Placental epithelial cell (primary cell): ENCODE data around the gene GLRX.

- CAGE, long polyA plus RNA, result no peak
Observed at GRCh38 chr5:95821813-95823098, at the start of gene GLRX. GLRX (minus strand) TSS chr5:95822726.

GRCh38 chr5:95862624-95863835 is 40.5 kb upstream of the GLRX start:
- CAGE, long polyA plus RNA, result no peak

- CAGE, long polyA plus RNA, result no peak
Observed at GRCh38 chr5:95899805-95900243, 61.8 kb downstream of the ELL2 start.

GRCh38 chr5:95925206-95926423 is 36.0 kb downstream of the ELL2 start:
- CAGE, long polyA plus RNA, result no peak

GRCh38 chr5:95935489-95936211 is 26.0 kb downstream of the ELL2 start:
- CAGE, long polyA plus RNA, result no peak

- CAGE, long polyA plus RNA, result no peak
Observed at GRCh38 chr5:95940532-95941505, 20.8 kb downstream of the ELL2 start.

DNA sequence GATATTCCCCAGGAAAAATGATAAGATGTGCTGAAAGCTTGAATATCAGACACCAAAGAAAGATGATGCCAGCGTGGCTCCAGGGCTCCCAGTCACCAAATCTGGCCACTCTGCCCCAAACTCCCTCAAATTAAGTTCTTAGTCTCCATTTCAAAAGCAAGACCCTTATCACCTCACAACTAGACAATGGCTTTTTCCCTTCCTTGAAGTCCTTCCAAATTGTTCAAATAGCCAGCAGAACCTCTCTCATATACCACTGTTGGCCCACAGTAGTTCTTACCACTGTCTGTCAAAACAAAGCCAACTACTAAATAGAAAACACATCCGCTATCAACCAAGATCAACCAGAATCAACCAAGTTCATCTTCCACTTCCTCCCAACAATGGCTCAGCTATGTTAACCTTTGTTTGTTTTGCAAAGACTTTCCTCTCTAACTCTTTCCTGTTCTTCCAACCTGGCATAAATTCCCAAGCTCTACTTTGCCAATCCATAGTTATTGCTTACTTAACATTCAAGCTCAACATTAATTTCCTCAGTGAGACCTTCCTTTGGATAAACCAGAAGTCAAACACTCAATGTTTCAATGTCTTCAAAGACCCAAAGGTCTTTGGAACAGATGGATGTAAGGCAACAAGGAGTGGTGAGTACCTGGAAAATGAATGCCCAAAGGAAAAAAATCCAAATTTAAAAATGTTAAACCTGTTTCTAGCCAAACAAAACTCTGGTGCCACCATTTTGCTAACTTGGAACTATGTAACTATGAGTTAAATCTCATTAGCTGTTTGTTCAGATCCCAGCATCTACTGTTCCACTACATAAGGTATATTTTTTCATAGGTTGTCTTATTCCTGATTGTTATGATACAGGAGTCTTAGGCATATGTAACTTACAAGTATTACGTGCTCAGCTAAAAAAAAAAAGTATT is 15.1 kb downstream of the ELL2 start:
- CAGE, long polyA plus RNA, result no peak

DNA sequence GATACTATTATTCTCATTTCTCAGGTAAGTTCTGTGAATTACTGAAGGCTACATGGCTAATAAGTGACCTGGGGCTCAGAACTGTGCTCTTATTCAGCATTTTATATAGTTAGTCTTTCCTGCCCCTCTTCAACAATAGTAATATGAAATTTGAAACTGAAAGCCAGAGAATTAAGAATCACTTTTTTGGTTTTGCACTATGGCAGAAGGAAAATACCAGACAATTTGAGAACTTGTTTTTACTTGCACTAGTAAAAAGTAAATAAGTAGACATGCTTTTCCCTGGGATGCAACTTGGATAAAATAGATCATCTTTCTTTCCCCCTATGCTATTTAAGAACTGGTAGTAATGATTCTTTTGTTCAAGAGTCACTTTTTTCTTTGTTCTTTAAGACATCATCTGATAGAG is 11.7 kb downstream of the ELL2 start:
- CAGE, long polyA plus RNA, result no peak

GRCh38 chr5:96177047-96177852 is 215.6 kb upstream of the ELL2 start:
- CAGE, long polyA plus RNA, result no peak

DNA sequence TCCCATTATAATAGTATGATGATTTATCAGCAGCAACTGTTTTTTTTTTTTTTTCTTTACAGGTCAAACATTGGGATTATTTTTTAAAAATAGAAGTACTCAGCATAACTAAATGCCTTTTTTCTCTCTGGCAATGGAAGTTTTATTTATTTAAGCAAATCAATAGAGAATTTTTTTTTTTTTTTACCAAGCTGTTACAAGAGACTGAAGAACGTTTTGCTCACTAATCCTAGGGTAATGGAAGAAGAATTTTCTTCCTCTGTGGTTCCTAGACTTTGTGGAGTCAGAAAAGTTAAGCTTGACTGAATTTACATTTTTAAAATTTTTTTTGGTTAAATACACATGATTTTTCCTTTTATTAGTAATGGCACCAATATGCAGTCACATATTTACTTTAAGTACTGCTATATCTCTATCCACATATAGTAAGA is 189.9 kb downstream of the PCSK1 start:
- CAGE, long polyA plus RNA, result no peak

DNA sequence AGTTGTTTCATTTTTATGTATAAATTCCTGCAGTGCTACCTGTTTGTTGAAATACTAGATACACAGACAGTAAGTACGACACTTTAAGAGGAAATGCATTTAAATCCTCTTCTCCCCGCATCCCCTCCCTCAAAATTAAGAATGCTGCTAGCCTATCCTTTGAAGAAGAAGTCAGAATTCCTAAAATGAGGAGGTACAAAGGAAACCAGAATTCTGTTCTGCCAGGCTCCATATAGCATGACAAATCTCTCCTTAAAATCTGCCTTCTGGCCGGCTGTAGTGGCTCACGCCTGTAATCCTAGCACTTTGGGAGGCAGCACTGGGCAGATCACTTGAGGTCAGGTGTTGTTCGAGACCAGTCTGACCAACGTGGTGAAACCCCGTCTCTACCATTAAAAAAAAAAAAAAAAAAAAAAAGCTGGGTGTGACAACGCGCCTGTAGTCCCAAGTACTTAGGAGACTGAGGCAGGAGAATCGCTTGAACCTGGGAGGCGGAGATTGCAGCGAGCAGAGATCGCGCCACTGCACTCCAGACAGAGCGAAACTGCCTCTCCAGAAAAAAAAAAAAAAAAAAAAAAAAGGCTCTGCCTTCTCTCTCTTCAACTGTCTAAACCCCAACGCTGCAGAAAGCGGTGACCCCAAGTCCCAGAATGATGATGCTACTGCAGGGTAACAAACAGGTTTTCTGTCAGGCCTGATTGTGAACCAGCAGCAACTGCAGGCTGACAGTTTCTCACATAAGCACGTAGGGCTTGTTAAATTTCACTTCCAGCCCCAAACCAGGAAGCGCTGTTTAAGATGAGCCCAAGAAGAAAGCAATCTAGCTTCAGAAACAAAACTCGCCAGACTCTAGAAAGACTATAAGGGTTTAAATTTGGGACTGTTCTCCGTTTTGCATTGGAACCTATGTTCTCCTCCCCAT is 1.1 kb upstream of the CAST start:
- CAGE, long polyA plus RNA, result no peak

- CAGE, long polyA plus RNA, result no peak
Observed at GRCh38 chr5:96715953-96716631, 53.9 kb downstream of the CAST start.

- CAGE, long polyA plus RNA, result no peak
Observed at GRCh38 chr5:96743117-96743845, 64.5 kb downstream of the ERAP1 start.

GRCh38 chr5:96776007-96776650 is 31.6 kb downstream of the ERAP1 start:
- CAGE, long polyA plus RNA, result no peak

DNA sequence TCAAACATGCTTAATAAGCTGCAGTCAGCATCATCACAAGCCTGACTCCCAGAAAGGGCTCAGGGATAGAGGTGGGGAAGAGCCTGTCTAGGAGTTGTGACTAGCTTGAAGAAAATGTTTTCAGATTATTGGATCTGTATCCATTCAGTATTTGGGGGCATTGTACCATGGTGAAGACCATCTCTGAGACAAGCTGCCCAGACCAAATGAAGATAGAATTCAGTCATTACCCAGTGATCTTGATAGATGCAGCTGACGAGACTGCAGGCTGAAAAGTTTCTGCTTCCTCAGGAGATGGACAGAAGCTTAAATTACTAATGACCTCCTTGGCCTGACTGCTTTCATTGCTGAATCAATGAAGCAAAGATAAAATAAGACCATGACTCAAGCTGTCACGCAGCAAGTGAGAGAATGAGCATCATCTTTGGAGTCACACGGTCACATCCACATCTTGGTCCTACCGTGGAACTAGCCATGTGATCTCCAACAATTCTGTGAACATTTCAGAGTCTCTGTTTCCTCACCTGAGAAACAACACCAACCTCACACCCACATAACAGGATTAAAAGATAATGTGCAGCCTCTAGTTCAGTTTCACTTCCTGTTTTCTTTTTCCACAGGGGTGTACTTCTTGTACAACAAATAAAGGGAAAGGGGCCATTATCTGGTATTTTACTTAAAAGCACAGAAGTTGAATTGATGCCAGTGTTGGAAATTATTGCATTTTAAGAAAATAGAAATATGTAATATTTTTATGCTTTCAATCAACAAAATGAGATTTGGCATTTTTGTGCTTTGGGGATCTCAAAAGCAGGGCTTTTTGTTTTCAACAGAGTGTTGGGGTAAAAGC is 9.6 kb downstream of the ERAP2 start:
- CAGE, long polyA plus RNA, result no peak

- CAGE, long polyA plus RNA, result no peak
Observed at GRCh38 chr5:97033207-97034048, 97.5 kb downstream of the LNPEP start.

GRCh38 chr5:97073606-97073935 is 68.8 kb downstream of the LIX1 start:
- CAGE, long polyA plus RNA, result no peak

DNA sequence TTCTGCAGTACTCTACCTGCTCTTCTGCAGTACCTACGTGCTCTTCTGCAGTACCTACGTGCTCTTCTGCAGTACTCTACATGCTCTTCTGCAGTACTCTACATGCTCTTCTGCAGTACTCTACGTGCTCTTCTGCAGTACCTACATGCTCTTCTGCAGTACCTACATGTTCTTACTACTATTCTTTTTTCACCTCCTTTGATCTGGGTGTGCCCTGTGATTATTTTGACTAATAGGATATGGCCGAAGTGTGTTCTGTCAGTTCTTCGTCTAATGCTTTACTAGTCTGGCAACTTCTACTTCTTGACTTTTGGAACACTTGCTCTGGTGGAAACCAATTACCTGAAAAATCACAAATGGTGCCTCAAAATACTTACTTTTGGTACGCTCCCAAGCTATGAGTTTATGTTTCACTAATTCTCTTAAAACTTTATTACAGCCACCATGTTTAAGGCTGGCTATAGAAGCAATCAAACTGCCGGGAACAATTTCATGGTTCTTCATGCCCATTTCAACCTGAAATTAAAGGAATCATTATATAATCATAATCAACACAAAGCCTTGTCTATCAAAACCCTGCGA is 4.3 kb downstream of the RIOK2 start:
- CAGE, long polyA plus RNA, result no peak

- CAGE, long polyA plus RNA, result no peak
Observed at GRCh38 chr5:97193075-97193402, 10.0 kb upstream of the RIOK2 start.

DNA sequence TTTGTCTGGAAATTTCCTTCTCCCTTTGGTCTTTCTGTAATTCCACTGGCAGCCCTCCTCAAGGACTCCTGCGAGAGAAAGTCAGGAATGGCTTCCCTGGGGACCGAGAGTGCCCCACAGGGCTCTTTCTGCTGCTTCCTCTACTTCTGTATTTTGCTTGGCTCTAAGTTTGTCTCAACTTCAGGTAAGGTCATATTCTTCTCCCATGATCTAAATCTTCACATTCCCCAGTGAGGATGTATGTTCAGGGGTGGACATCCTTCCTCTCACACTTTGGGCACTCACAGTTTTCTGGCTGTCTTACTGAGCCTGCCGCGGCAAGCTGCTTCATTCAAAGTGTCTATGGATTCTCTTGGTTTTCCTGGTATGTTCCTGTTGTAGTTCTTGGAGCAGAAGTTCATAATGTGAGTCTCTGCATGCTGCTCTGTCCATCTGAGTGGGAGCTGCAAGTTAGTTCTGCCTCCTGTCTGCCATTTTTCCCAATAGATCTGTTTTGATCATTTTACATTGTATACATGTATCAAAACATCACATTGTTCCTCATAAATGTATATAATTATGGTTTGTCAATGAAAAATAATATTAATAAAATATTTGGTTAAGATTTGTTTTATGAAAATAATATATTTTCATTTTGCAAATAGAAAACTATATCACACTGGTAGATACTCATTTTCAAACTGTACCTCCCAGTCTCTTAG is 10.5 kb upstream of the RIOK2 start:
- CAGE, long polyA plus RNA, result no peak